Tibial nerve (tissue), 3 donors: ENCODE results near the gene CDKN3.

GRCh38 chr14:51660196-51661063, 8.7 kb downstream of the FRMD6 start:
- PRO-cap, result no peak
- RAMPAGE, long total RNA, 3 experiments, result no peak in any of the 3 experiments

DNA sequence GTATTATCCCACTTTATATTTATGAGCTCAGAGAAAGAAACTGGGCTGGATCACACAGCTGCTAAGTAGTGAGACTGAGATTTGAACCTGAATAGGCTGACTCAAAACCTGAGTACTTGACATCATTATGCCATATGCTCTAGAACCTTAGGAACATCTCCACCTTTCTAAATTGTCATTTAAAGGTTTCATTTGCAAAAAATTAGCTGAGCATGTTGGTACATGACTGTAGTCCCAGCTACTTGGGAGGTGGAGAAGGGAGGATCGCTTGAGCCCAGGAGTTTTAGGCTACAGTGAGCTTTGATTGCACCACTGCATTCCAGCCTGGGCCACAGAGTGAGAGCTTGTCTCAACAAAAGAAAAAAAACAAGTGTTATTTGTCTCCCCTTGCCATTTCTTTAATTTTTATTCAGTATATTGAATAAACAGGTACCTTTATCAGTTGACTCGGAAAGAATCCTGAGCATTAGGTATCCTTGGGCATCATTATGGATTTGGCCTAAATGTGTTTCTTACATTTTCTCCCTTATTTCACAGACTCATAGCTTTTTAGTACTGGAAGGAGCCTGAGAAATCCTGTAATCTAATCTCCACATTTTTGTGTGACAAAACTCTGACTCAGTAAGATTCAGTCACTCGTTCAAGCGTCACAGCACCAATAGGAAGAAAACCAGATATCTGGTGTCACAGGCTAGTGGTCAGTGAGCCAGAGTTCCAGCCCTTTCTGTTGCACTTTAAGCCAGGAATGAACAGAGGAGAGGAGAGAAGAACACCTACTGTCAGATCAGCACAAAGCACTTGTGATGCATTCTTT, 11.7 kb upstream of the NID2 start:
- PRO-cap, result no peak
- RAMPAGE, long total RNA, 3 experiments, result no peak in any of the 3 experiments

GRCh38 chr14:52659603-52660349, 35.6 kb downstream of the ERO1A start:
- PRO-cap, result no peak
- RAMPAGE, long total RNA, 3 experiments, result no peak in any of the 3 experiments

GRCh38 chr14:52937155-52937871, 13.5 kb downstream of the FERMT2 start:
- PRO-cap, result no peak
- RAMPAGE, long total RNA, 3 experiments, result no peak in any of the 3 experiments

- PRO-cap, result no peak
- RAMPAGE, long total RNA, 3 experiments, result no peak in any of the 3 experiments
These were observed 1.4 kb downstream of the DDHD1 start for GRCh38 chr14:53151522-53152277.

DNA sequence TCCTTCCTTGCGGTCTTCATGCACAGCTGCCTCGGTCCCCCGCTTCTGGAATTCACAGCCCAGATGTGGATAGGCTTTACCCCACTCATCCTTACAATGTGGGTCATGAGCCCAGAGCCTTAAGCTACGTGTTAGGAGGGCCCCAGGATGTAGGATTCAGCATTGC, 239 bp upstream of the DDHD1 start:
- PRO-cap, result no peak
- RAMPAGE, long total RNA, 3 experiments, result no peak in any of the 3 experiments

GRCh38 chr14:53850655-53851119, 105.9 kb downstream of the BMP4 start:
- PRO-cap, result no peak
- RAMPAGE, long total RNA, 3 experiments, result no peak in any of the 3 experiments

DNA sequence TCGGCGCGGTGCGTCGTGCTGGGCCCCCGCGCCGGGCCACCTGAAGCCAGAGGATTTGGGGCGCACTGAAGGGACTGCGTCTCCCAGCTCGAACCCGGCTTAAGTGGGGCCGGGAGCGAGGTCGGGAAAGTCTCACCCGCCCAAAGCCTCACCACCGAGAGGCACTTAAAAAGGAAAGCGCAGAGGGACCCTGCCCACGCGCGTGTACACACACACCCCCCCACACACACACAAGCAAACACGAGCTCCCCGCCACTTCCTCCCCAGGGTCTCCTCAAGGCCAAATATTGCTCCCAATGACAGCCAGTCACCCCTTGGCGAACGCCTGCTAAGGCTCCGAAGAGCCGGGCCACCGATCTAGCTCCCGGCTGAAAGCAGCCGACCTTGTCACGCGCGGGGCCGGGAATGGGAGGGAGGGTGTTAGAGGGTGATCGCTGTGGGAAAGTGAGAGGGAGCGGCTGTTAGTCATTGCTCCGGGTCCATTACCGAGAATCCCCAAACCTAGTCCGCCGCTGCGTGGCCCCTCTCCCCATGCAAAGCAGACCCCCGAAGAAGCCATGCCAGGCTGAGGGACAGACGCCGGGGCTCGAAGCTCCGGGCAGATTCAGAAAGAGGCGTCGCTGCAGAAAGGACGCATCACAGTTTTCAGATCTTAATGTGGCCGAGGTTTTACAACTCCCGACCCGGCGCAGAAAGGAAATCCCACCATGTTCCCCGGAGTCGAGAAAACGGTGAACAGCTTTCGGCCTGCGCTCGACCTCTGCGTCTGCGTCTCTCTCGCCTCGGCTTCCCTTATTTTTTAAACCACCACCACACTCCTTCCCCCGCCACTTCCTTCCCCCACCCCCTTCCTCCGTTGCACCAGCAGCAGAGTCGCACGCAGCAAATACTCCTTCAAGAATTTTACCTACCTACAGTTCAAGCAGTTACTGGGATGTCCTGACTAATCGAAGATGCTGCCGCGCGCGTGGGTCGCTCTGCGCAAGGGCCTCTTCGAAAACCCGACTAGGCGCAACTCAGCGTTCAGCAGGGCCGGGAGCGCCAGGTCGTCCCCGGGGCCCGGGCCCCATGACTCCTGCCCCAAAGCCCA, 2.6 kb downstream of the BMP4 start:
- PRO-cap, result bidirectional peak, plus-strand start at position 468 of the sequence, minus-strand start at position 386 of the sequence; bidirectional peak, plus-strand start at position 1,019 of the sequence, minus-strand start at position 794 of the sequence
- RAMPAGE, long total RNA, 3 experiments, result no peak in any of the 3 experiments

- PRO-cap, result no peak
- RAMPAGE, long total RNA, 3 experiments, result no peak in any of the 3 experiments
These were observed 128.8 kb upstream of the BMP4 start for GRCh38 chr14:54085411-54085852.

DNA sequence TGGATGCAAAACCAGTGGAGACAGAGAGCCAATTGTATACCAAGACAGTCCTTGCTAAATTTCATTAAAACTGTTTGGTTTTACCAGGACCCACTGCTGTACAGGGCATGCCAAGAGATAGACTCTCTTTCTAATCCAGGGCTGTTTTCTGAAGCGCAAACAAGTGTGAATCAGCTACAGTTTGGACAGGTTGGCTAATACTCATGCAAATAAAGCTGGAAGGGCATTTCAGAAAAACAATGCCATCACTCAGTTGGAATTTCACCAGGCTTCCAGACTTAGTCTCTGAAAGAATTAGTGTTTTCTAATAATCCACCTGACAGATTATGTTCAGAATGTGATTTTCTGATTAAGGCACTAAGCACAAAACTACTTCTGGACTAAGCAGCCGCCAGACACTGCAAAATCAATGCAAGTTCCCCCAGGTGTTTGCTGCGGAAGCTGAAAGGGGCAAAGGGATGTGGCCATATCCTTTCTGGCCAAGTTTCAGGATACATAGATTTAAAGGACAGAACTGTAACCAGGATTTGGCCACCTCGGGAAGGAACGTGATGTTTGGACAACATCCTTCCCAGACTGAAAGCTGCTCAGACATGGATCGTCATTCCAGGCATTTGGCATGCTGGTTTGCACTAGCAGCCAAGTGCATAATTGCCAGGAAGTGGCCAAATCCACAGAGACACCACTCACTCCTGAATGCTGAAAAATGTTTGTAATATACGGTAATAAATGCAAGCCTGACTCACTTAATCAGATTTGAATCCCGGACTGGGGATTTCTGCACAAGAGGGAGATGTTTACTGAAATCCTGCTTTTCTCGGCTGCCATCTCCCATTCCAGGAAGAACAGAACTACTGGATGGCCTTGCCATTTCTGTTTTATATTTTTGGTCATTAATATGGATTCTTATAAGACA, 32.0 kb upstream of the CDKN3 start:
- PRO-cap, result no peak
- RAMPAGE, long total RNA, 3 experiments, result no peak in any of the 3 experiments

GRCh38 chr14:54396306-54397328, at the start of gene CDKN3:
Gene CDKN3 (plus strand): TSS chr14:54397007.
- PRO-cap, result bidirectional peak, plus-strand start at chr14:54397002, minus-strand start at chr14:54396774
- RAMPAGE, long total RNA, 3 experiments, result start-site peak on the plus strand in 2 of 3 experiments, at chr14:54396992-54397036 at its widest, 22 to 30 reads per replicate

DNA sequence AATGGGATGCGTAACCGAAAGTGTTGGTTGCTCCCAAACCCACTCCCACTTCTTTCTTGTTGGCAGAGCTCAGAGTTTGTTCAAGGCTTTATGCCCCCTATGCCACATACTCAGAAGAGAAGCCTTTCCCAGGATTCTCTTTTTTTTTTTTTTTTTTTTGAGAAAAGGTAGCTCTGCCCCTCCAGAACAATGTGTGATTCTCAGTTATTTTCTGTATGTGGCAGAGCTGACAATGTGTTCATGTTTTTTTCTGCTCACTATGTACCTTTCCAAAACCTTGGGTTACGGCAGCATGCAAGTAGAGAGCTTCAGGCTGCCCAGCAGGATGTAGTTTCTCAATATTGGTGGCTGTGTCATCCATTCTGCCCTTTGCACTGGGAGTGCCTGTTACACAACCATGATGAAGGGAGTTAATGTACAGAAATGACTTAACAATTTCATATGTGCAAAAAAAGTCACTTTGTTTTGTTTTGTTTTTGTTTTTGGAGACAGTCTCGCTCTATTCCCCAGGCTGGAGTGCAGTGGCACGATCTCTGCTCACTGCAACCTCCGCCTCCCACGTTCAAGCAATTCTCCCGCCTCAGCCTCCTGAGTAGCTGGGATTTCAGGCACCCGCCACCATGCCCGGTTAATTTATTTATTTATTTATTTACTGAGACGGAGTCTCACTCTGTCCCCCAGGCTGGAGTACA, 6.0 kb upstream of the CNIH1 start:
- PRO-cap, result no peak
- RAMPAGE, long total RNA, 3 experiments, result no peak in any of the 3 experiments

DNA sequence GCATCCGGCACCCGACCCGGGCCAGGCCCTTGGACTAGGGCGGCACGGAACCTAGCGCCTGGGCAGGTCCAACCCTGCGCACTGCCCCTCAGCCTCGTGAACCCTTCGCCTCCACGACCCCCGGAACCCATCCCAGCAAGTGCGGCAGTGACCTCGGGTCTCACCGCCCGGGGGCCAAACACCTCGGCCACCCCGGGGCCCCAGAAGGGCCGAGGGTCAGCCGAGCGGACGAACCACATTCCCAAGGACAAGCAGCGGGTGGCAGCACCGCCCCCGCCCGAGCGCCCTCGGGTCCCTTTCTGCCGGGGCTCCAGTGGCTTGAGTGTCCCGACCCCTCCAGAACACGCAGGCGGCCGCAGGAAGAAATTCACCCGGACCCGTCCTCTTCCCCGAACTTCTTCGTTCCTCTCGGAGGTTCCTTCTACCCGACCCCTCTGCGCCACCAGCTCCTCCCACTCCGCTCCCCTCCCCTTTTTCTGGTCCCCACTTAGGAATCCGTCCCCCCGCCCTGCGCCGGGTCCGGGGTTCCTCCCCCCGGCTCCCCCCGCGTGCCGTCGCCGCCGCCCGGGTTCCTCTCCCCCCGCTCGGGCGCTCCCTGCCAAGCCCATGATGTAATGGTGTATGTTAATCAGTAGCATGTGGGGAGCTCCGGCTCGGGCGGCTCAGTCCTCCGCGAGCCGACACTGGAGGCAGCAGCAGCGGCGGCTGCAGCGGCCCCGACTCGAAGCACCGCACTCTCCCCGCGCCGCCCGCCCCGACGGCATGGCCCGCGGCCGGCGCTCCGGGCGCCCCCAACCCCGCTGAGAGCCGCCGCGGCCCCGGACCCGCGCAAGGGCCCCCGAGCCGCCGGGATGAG, 1.3 kb upstream of the SAMD4A start:
- PRO-cap, result bidirectional peak, plus-strand start at position 665 of the sequence, minus-strand start at position 408 of the sequence
- RAMPAGE, long total RNA, 3 experiments, result no peak in any of the 3 experiments

GRCh38 chr14:54605906-54606723, 39.2 kb downstream of the SAMD4A start:
- PRO-cap, result no peak
- RAMPAGE, long total RNA, 3 experiments, result no peak in any of the 3 experiments

DNA sequence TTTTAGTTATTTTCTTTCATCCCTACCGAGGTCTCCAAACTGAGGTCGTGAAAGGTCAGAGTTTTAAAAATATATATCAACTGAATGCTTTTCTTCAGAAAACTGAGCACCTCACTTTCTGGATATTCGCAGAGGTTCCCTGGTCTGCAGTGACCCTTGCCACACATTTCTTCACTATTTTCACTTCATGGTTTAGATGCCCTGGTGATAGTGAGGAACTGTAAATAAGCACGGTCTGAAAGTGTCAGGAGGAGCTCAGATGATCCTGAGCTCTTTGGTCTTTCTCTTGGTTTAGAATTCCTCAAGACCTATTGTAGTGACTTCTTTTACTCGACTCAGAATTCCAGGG, 83.9 kb downstream of the SAMD4A start:
- PRO-cap, result no peak
- RAMPAGE, long total RNA, 3 experiments, result no peak in any of the 3 experiments

DNA sequence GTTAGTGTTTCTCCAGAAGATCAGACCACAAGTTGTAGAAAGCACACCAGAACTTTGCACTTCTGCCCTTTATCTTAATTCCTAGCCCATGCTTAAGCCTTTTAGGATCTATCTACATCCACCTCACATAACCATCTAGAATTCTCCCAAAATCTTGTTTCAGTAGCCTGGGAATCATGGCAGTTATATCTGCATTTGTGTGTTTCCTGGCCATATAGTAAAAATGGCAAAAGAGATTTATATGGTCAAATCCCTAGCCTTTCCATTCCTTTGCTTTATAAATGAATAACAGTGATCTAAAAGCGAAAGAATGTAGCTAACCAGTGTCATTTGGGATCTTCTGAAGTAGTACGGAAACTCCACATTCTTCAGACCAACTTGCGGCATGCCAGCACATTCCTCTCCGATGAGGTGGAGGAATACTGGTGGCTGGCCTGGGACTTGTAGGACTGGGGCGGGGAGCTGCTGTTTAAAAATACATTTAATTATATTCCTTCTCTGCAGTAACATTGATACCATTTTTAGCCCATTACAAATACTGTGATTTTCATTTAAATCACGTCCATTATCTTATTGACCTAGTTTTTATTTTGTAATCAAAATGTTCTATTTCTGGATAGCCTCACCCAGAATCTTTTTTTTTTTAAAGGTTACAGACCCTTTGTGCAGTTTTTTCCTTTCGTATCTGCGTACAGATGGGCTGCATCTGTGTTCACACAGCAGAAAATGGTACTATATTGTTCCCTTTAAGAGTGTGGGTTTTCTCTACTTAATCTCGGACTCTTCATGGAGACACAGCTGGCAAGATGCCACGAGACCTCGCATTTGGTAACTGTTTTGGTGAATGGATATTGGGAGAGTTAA, 85.3 kb downstream of the SAMD4A start:
- PRO-cap, result bidirectional peak, plus-strand start at position 446 of the sequence, minus-strand start at position 342 of the sequence; unidirectional peak, plus-strand start at position 670 of the sequence
- RAMPAGE, long total RNA, 3 experiments, result no peak in any of the 3 experiments

DNA sequence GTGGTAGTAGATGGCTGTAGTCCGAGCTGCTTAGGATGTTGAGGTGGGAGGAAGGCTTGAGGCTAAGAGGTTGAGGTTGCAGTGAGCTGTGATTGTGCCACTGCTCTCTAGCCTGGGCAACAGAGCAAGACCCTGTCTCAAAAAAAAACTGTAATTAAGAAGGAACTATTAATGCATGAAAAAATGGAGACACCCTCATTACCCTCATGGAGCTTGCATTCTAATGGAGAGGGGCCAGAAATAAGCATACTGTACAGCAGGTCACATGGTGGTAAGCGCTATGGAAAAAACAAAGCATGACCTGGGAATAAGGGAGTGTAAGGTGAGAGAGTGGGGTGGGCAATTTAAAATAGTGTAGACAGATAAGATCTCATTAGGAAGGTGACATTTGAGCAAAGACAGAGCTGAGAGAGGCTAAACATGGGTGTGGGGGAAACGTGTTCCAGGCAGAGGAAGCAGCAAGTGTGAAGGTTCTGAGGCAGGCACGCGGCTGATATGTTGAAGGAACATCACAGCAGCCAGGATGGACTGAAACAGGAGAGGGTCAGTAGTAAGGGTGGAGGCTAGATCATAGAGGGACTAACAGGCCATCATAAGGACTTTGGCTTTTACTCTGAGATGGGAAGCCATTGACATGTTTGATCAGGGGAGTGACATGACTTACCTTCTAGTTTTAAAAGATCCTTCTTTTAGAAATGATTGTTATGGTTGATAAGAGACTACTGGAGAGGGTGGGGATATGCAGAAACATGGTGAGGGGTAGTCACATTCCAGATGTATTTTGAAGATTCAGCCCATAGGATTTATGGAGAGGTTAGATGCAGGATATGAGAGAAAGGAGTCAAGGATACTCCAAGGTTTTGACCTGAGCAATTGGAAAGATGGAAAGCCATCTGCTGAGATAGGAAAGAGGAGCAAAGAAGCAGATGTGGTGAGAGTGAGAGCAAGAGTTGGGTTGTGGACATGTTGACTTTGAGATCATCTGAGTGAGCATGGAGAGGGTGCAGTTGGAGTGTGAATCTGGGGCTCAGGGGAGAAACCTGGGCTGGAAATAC, 126.9 kb downstream of the SAMD4A start:
- PRO-cap, result no peak
- RAMPAGE, long total RNA, 3 experiments, result start-site peak on the plus strand in 1 of 3 experiments, centred at position 765 of the sequence, 6 reads per replicate

DNA sequence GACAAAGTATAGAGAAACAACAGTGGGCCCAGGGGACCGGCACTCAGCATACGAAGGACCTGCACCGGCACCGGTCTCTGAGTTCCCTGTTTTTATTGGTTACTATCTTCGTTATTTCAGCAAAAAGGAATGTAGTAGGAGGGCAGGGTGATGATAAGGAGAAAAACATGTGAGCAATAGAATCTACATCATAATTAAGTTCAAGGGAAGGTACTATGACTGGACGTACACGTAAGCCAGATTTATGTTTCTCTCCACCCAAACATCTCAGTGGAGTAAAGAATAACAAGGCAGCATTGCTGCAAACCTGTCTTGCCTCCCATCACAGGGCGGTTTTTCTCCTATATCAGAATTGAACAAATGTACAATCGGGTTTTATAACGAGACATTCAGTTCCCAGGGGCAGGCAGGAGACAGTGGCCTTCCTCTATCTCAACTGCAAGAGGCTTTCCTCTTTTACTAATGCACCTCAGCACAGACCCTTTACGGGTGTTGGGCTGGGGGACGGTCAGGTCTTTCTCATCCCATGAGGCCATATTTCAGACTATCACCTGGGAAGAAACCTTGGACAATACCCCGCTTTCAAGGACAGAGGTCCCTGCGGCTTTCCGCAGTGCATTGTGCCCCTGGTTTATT, 149.8 kb downstream of the GCH1 start:
- PRO-cap, result no peak
- RAMPAGE, long total RNA, 3 experiments, result no peak in any of the 3 experiments

- PRO-cap, result no peak
- RAMPAGE, long total RNA, 3 experiments, result no peak in any of the 3 experiments
These were observed 540 bp downstream of the GCH1 start for GRCh38 chr14:54901993-54902578.

DNA sequence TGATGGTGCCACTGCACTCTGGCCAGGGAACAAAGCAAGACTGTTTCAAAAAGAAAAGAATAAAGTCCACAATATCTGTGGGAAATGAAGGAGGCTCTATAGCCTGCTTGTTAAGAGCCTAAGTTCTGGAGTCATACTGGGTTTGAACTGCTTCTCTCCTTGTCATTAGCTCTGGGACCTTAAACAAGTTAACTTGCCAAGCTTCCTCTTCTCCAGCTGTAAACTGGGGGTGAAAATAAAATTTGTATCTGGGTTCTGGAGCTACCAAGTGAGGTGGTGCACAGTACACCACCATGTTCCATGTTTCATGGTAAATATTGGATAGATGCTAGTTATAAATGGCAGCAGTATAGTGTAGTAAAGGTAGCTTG, 8.1 kb downstream of the MAPK1IP1L start:
- PRO-cap, result no peak
- RAMPAGE, long total RNA, 3 experiments, result no peak in any of the 3 experiments